Measurements from ENCODE around the genes SETD4 and SIM2.

- PRO-cap: no peak
These were observed 155.0 kb downstream of the SETD4 start for GRCh38 chr21:35905019-35906074.

DNA sequence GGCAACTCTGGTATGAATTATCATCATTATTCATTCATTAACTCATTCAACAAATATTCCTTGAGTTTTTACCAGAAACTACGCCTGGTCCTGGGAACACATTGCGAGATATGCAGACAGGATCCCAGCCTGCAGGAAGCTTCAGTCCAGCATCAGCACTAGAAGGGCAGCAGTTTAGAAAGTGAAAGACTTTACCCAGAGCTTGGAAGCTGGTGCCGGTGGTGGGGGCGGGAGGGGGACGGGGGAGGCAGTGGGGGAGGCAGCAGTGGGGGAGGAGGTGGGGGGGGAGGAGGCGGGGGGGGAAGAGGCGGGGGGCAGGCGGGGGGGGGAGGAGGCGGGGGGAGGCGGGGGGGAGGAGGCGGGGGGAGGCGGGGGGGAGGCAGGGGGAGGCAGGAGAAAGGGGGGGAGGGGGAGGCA lies 55.8 kb downstream of the SETD4 start:
- PRO-cap: no peak

GRCh38 chr21:36060163-36061300 lies at the start of gene SETD4:
TSS of gene SETD4 (minus strand) at chr21:36060526.
- PRO-cap: bidirectional peak, plus-strand start at chr21:36060604, minus-strand start at chr21:36060299

DNA sequence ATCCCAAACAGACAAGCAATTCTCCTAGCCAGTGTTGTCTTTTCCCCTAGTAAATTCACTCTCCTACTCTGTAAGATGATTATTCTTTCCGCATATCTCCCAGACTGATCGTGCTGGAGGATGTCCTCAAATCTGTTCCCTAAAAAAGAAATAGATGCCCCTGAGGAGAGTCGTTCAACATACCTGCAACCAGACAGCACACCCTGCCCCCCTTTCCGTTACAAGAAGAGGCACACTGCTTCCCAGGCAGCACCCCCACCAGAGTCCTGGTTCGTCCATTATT lies 5.6 kb downstream of the CBR1 start:
- PRO-cap: no peak

GRCh38 chr21:36112620-36113507 lies 22.0 kb upstream of the CBR3 start:
- PRO-cap: no peak

DNA sequence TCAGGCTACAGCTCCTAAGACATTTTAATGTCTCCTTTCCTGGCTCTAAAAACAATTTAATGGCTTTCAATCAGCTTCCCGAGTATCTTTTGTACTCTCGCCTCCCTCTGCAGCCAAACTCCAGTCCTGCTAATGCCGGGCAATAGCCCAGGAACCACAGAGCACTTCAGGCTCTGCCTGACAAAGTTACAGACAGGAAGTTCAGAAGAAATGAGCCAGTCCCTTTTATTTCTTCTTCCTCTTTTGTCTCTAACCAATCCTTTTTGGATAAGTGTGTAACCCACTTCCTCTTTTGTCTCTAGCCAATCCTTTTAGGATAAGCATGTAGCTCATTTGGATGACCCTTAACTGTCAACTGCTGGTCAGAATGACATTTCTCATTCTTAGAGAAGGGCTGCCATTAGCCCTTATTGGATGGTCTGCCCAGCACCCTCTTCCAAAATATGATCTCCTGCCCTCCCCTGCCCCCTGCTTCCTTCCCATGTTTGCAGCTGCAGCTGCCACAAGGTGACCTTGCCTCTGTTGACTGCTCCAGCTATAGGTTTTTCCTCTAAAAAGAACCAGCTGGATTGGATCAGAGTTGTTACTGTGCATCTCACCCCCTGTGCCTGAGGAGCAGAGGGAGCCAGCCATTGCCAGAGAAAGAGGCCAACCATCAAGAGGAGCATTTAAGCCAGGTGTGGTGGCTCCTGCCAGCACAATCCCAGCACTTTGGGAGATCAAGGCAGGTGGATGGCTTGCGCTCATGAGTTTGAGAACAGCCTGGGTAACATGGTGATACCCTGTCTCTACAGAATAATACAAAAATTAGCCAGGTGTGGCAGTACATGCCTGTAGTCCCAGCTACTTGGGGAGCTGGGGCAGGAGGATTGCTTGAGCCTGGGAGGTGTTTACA lies 6.2 kb upstream of the DOP1B start:
- PRO-cap: no peak

DNA sequence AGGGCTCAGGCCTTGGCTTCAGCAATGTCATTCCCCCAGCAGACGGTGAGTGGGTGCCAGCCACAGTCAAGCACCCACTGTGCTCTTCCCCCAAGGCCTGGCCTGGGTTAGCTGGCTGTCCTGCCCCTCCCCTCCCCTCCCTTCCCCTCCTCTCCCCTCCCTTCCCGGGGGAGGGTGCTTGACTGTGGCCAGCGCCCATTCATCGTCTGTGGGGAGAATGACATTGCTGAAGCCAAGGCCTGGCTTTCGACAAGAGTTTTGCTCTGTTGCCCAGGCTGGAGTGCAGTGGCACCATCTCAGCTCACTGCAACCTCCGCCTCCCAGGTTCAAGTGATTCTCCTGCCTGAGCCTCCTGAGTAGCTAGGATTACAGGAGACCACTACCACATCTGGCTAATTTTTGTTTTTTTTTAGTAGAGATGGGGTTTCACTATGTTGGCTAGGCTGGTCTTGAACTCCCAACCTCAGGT lies 30.5 kb downstream of the DOP1B start:
- PRO-cap: no peak

DNA sequence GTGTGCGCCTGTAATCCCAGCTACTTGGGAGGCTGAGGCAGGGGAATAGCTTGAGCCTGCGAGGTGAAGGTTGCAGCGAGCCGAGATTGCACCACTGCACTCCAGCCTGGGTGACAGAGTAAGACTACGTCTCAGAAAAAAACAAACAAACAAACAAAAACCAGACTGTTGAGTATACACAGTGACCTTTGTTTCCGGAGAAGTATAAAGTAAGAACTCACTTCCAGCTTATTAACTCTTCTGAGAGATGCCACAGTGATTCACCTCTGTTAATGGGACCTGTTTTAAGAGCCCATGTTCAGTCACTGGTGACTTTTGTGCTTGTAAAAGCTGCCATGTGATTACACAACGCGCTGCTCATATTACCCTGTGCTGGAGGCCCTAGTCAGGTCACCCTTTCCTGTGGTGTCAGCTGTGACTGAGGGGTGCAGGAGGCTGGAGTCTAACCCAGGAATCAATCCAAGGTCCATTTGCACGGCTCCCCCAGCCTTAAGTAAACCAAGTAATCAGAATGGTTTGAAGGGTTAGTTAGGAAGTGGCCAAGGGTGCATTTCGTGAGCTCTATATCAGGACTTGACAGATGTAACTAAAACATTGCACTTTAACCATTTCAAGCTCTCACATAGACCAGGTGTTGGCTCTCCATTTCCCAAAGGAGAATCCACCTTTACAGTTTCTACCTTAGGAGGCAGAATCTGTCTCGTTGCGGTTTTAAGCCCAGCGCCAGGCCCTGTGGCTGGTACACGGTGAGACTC lies 45.6 kb downstream of the DOP1B start:
- PRO-cap: no peak

GRCh38 chr21:36288508-36288999 lies 31.4 kb upstream of the MORC3 start:
- PRO-cap: no peak

DNA sequence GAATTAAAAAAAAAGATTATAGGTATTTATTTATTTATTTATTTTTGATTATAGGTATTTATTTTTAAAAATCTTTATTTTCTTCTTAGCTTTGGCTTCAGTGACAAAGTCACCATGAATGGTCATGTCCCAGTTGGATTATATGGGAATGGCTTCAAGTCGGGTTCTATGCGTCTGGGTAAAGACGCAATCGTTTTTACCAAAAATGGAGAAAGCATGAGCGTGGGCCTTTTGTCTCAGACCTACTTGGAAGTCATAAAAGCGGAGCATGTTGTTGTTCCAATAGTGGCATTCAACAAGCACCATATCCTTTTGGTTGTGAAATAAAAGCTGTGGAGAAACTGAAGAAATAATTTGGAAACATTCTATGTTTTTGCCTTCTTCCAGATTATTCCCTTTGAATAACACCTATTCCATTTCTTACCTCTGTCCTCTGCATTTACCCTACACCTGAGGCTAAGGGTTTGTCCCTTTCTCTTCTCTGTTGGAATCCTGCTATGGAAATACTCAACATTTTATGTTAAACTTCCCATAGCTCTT lies 17.7 kb downstream of the MORC3 start:
- PRO-cap: no peak

- PRO-cap: no peak
These were observed 58.1 kb upstream of the SIM2 start for GRCh38 chr21:36640647-36641314.

DNA sequence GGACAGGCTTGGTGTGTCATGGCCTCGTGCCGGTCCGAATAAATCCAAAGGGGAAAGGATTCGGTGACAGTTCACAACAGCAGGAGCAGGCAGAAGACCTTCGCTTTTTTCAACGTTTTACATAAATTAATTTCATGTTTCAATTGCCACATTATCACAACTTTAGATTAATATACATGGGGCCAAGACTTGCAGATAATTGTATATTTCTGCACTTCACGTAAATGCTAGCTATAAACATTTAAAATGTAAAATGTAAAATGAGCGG lies 36.9 kb upstream of the SIM2 start:
- PRO-cap: no peak

GRCh38 chr21:36698577-36699676 lies at the start of gene SIM2:
TSS of gene SIM2 (plus strand) at chr21:36699115.
- PRO-cap: no peak

GRCh38 chr21:36700962-36701989 lies 2.4 kb downstream of the SIM2 start:
- PRO-cap: no peak

- PRO-cap: no peak
These were observed 7.2 kb downstream of the SIM2 start for GRCh38 chr21:36706005-36706669.

GRCh38 chr21:36718933-36719568 lies 20.1 kb downstream of the SIM2 start:
- PRO-cap: no peak

DNA sequence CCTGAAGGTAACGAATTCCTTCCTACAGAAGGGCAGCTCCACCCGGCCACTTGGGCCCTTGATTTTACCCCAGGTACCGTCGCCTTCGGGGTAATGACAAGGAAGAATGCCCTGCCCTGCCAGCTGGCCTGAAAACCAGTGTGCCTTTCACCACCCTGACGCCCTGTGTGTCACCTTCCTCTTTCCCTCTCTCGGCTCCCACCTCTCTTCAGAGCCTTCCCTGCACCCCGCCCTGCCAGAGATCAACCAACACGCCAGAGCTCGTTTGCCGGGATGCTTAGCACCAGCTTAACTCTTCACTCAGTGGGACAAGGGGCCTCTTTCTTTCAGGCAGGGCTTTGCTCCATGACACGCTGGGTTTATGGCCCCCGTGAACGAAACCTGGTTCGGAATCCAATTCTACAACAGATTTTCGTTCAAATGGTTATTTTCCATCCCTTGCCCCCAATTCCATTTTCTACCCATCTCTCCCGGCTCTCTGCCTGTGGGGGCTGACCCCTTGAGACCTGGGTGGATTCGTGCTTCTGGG lies 86.1 kb downstream of the SIM2 start:
- PRO-cap: no peak

DNA sequence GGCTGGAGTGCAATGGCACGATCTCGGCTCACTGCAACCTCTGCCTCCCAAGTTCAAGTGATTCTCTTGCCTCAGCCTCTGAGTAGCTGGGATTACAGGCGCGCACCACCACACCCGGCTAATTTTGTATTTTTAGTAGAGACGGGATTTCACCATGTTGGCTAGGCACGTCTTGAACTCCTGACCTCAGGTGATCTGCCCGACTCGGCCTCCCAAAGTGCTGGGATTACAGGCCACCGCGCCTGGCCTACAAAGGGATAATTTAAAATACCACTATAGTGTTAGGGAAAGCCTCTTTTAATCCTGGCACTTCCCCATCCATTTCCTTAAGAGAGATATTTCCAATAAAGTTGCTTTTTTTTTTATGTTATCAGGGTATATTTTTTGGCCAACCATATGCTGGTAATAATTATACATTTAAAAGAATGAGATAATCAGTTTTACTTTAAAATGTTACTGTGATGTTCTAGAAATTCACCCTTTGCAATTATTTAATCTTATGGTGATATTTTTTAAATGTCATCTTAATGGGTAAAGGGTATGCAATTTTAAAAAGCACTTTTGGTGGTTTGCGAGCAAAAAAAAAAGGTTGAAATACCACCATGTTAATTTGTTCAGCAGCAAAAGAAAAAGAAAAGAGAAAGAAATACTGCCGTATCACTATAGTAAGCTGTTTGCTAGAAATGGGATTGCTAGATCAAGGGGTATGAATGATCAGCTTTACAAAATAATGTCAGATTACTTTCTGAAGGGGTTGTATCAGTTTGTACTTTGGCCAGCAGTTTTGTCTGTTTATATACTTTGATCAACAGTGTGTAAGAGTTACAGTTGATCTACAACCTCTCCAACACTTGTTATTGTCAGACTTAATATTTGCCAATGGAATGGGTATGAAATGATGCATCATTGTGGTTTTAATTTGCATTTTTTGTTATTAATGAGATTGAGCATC lies 4.0 kb downstream of the TTC3 start:
- PRO-cap: no peak

- PRO-cap: no peak
These were observed 7.0 kb downstream of the TTC3 start for GRCh38 chr21:37079796-37080624.

DNA sequence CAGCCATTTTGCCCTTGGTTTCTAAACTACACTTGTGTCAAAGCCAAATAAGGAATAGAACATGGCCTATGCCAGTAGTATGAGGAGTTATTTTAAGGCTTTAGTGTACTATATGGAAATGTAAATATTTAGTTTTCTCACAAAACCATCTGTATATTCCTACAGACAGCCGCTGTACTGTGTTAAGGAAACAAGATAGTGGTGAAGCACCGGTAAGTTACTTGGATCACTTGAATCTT lies 86.4 kb downstream of the TTC3 start:
- PRO-cap: no peak

Measured in left common carotid artery plus branches (tissue), 1 donor.